ENCODE data around the genes RNF114, SNAI1, PEDS1 and PTPN1.

- PRO-cap, 4 experiments, result peak in 4 of 4 experiments; most common plus-strand start chr20:49395423 (in 1); most common minus-strand start chr20:49395263 (in 3)
- RAMPAGE, long total RNA, 2 experiments, result no peak in any of the 2 experiments
- RRBS, result no CpG with 5 or more reads among the region's 27 CpGs
Observed at GRCh38 chr20:49395094-49395850, 87.2 kb downstream of the KCNB1 start.

DNA sequence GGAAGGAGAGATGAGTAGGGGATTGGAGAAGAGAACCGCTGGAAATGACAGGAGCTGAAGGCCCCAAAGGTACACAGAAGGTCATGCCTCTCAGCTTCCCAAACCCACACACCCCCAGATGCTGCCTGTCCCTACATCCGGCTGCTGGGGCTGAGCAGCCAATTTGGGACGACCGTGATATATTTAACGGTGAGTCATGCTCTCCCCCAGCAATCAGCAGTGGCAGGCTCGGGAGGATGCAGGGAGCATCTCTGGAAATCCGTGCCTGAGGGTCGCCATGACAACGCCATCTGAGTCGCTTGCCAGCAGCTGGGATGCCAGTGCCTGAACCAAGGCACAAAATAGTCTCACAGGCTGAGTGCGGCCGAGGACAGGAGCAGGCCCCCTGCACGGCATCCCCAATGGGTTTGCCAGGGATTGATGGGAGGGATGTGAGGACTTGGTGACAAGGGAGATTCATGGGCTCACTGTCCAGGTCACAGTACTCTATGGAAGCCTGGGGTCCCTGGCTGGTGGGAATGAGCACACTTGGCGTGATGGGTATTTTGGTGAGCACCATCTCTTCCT is 57.9 kb downstream of the KCNB1 start:
- PRO-cap, 4 experiments, result no peak in any of the 4 experiments
- RAMPAGE, long total RNA, 2 experiments, result no peak in any of the 2 experiments
- RRBS, result no CpG with 5 or more reads among the region's 14 CpGs

GRCh38 chr20:49658497-49658890 is 55.2 kb downstream of the B4GALT5 start:
- PRO-cap, 4 experiments, result no peak in any of the 4 experiments
- RAMPAGE, long total RNA, 2 experiments, result no peak in any of the 2 experiments
- RRBS, result no CpG with 5 or more reads among the region's 2 CpGs

DNA sequence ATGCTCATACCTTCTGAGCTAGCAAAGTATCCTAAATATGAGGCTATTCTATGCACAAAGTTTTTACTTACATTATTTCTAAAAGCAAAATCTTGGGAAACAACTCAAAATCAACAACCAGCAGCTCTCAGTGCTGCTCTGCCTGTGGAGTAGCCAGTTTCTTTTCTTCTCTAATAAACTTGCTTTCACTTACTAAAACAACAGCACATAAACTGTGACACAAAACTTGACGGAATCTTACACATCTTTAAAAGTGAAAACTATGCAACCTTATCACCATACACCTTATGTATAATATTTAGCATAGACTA is 43.8 kb downstream of the B4GALT5 start:
- PRO-cap, 4 experiments, result no peak in any of the 4 experiments
- RAMPAGE, long total RNA, 2 experiments, result no peak in any of the 2 experiments
- RRBS, result no CpG with 5 or more reads among the region's 1 CpG

DNA sequence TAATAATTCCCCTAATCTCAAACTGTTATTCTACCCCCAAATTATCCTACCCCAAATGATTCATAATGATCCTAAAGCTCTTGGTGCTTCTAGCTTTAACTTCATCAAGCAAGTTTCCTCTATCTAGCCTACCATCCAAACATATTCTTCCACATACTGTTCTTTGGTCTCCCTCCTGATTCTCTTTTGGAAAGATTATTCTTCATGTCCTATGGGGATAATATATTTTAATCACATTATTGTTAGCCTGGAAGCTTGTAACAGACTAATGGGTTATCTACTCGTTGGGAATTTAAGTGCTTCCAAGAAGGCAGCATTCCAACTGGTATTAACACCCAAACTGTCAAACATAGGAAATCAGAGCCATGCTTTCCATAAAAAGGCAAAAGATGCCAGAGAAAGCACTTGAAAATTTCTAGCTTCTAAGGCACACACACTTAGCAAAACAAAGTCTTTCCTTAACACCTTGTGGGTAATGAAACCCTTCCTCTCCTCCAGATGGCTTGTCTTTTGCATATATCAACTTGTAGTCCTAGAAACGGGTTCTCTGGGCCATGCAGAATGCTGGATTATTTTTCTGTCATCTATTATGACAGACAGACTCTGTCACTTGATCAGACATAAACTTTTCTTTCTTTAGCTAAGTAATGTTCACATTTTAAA is 41.6 kb downstream of the B4GALT5 start:
- PRO-cap, 4 experiments, result no peak in any of the 4 experiments
- RAMPAGE, long total RNA, 2 experiments, result no peak in any of the 2 experiments
- RRBS, result no CpG with 5 or more reads among the region's 2 CpGs

- PRO-cap, 4 experiments, result no peak in any of the 4 experiments
- RAMPAGE, long total RNA, 2 experiments, result no peak in any of the 2 experiments
- RRBS, result no CpG with 5 or more reads among the region's 4 CpGs
Observed at GRCh38 chr20:49704953-49705898, 8.5 kb downstream of the B4GALT5 start.

DNA sequence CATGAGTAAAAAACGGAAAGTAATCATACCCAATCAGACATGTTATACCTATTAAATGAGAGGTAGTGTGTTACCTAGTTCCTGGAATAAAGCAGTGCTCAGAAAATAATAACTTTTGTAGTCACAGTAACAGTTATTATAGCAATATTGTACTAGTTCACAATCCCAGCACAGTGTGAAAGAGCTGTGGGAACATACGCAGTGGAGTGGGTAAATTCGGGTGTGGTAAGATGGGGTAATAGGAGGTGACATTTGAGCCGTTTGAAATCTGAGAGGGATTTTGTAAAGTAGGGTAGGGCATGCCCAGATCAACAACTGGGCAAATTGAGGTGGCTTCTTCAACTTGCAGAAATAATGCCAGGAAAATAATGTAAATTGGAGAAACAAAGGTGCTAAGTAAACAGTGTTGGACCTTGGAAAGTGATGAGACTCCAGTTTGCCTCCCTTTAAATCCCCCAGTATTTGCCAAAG is 1.7 kb downstream of the SLC9A8 start:
- PRO-cap, 4 experiments, result peak in 2 of 4 experiments; most common minus-strand start position 212 of the sequence (in 2)
- RAMPAGE, long total RNA, 2 experiments, result no peak in any of the 2 experiments
- RRBS, result no CpG with 5 or more reads among the region's 4 CpGs

DNA sequence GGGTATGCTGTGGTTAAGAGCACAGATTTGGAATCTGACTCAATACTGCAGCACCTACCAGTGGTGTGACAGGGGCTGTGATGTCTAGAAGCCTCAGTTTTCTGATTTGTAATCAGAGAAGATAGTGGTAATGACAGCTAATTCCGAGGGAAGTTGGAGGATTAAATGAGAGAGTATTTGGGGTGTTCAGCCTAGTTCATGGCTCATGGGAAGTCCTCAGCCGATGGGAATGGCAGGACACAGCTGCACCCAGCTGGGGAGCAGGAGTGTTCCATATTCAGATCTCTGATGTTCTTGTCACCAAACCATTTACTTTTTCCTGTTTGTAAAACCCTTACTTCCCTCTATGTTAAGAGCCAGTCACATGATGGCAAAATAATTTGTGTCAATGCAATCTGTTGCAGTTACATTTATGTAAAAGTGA is 9.3 kb downstream of the SLC9A8 start:
- PRO-cap, 4 experiments, result no peak in any of the 4 experiments
- RAMPAGE, long total RNA, 2 experiments, result no peak in any of the 2 experiments
- RRBS, result no CpG with 5 or more reads among the region's 2 CpGs

DNA sequence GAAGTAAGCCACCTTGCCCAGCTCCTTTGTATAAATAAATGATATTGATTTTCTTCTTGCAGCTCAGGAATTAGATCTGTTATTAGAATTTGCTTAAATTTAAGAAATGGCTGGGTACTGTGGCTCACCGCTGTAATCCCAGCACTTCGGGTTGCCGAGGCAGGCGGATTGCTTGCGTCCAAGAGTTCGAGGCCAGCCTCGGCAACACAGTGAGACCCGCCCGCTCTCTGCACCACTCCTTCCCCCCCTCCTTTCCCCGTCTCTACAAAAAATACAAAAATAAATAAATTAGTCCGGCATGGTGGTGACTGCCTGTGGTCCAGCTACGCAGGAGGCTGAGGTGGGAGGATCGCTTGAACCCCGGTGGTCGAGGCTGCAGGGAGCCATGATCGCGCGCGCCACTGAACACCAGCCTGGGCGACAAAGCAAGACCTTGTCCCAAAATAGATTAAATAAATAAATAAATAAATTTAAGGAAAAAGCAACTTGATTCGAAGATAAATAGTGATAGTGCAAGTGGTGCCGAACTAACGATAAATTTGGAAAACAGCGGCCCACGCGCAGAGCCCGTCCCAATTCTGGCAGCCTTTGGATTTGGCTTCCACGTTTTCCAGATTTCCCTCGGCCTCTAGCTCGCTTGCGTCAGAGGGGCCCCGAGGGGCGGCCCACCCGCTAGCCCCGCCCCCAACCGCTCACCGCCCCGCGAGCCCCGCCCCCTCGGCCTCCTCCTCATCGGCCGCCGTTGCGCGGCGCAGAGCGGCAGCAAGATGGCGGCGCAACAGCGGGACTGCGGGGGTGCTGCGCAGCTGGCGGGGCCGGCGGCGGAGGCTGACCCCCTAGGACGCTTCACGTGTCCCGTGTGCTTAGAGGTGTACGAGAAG is at the start of gene RNF114:
Gene RNF114 (plus strand): TSS at position 752 of the 881 bp plus-strand sequence.
- PRO-cap, 4 experiments, result peak in 4 of 4 experiments; most common plus-strand start position 754 of the sequence (in 4); most common minus-strand start position 630 of the sequence (in 4)
- RAMPAGE, long total RNA, 2 experiments, result start-site peak on the plus strand in 1 of 2 experiments, centred at position 755 of the sequence, 593 reads per replicate
- RRBS, result 2% methylated on average over 9 of the region's 61 CpGs

GRCh38 chr20:49982194-49983370 is at the start of gene SNAI1:
TSS of gene SNAI1 (plus strand) at chr20:49982980.
- PRO-cap, 4 experiments, result peak in 4 of 4 experiments; most common plus-strand start chr20:49982976 (in 2); most common minus-strand start chr20:49982849 (in 3)
- RAMPAGE, long total RNA, 2 experiments, result no peak in any of the 2 experiments
- RRBS, result 3% methylated on average over 41 of the region's 104 CpGs

DNA sequence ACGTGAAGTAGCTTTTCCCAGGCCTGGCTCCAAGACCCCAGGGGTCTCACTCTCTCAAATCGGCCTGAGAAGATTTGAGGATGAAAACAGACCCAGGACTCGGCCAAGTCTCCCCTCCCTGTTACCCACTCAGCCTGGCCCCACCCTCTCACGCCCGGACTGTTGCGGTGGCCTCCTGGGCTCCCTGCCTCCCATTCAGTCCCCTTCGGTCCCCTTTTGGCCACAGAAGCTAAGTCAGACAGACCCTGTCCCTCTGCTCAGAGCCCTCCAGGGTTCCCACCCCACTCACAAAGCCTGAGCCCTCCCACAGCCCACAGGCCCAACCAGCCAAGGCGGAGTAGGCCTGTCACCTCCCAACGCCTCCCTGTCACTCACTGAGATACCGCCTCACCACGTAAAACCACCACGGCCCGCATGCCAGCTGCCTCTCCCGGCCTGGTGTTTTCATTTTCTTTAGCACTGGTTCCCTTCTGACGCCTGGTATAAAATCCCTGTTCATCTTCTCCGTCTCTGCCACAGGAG is 58.3 kb downstream of the SNAI1 start:
- PRO-cap, 4 experiments, result no peak in any of the 4 experiments
- RAMPAGE, long total RNA, 2 experiments, result no peak in any of the 2 experiments
- RRBS, result no CpG with 5 or more reads among the region's 16 CpGs

DNA sequence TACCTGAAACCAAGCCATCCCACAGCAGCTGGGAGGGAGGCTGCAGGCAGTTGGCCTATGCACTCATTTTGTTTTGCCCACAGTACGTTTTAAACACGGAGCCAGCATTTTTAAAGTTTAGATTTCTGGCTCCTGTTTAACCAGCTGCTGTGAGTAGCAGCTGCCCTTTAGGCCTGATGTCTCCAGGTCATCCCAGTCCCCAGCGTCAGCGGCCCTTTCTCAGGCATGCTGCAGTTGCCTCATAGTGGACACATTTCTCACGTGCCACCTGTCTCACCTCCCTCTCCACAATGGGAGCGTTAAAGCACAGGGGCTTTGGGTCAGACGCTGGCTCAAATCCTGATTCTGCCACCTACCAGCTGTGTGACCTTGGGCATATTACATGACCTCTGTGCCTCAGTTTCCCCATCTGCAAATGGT is 8.1 kb upstream of the UBE2V1 start:
- PRO-cap, 4 experiments, result no peak in any of the 4 experiments
- RAMPAGE, long total RNA, 2 experiments, result no peak in any of the 2 experiments
- RRBS, result no CpG with 5 or more reads among the region's 7 CpGs

- PRO-cap, 4 experiments, result peak in 4 of 4 experiments; most common plus-strand start chr20:50153928 (in 4); most common minus-strand start chr20:50153723 (in 4)
- RAMPAGE, long total RNA, 2 experiments, result no peak in any of the 2 experiments
- RRBS, result 2% methylated on average over 66 of the region's 92 CpGs
Observed at GRCh38 chr20:50153500-50154192, at the start of gene PEDS1. TSS of gene PEDS1 (minus strand) at chr20:50153723.

GRCh38 chr20:50221258-50222048 is 30.8 kb downstream of the CEBPB start:
- PRO-cap, 4 experiments, result no peak in any of the 4 experiments
- RAMPAGE, long total RNA, 2 experiments, result no peak in any of the 2 experiments
- RRBS, result no CpG with 5 or more reads among the region's 18 CpGs

- PRO-cap, 4 experiments, result no peak in any of the 4 experiments
- RAMPAGE, long total RNA, 2 experiments, result no peak in any of the 2 experiments
- RRBS, result no CpG with 5 or more reads among the region's 7 CpGs
Observed at GRCh38 chr20:50260477-50261155, 70.0 kb downstream of the CEBPB start.

DNA sequence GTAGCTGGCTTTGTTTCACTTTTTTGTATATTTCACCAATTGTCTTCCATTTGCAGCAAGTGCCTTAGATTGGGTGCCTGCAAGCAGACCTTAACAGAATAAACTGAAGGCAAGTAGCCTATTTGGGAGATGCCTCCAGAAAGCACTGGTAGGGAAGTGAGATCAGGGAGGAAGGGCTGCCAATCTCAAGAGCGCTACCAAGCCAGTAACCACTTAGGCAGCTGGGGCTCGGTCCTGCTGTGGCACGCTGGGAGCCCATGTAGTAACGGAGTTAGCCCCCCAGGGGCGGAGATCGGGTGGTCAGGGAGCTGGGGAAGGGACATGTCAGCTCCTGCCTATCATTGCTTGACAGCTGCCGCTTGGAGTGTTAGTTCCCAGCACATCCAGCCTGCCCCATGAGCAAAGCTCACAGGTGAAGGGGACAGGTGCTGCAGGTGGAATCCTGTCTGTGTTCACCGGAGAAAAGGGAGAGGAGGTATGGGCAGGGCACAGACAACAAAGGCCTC is 127.0 kb downstream of the CEBPB start:
- PRO-cap, 4 experiments, result no peak in any of the 4 experiments
- RAMPAGE, long total RNA, 2 experiments, result no peak in any of the 2 experiments
- RRBS, result no CpG with 5 or more reads among the region's 8 CpGs

DNA sequence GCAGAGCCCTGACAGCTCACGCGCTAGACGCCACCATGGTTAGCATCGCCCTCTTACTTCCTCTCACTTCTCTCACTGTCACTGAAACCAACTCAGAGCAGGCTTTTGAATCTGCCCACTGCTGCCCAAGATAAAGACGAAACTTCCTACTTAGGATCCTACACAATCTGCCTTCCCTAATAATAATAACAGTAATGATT is 117.9 kb upstream of the PTPN1 start:
- PRO-cap, 4 experiments, result no peak in any of the 4 experiments
- RAMPAGE, long total RNA, 2 experiments, result no peak in any of the 2 experiments
- RRBS, result no CpG with 5 or more reads among the region's 5 CpGs

- PRO-cap, 4 experiments, result peak in 4 of 4 experiments; most common plus-strand start chr20:50510361 (in 2); most common minus-strand start chr20:50510891 (in 3)
- RAMPAGE, long total RNA, 2 experiments, result start-site peak on the plus strand in 1 of 2 experiments, at chr20:50510379-50510385 at its widest, 373 reads per replicate
- RRBS, result 1% methylated on average over 18 of the region's 58 CpGs
Observed at GRCh38 chr20:50510319-50511132, at the start of gene PTPN1. TSS of gene PTPN1 (plus strand) at chr20:50510383.

DNA sequence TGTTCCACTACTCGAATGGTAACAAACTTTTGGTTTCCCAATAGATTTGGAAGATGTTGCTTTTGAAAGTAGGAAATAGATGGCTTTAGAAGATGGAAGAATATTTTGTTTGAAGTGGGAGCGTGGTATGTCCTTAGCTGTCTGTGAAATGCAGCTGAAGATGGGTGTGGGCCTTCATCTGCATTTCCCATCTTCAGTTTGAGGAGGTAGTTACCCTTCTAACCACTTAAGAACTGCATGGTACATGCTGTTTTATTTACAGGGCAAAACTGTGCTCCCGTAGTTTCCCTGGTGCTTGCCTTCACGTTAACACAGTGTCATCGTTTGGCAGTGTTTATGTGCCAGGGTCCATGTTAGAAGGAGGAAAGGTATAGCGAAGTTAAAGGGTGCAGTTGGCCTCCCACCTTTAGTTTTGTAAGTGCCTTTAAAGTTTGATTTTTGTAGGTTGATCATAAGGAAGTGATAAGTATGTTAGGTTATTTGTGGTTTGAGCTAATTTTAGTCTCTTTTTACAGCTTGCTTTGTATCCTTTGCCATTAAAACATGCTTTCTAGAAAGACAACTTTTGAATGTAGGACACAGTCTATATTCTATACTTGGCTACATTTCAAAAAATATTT is 9.3 kb downstream of the PTPN1 start:
- PRO-cap, 4 experiments, result no peak in any of the 4 experiments
- RAMPAGE, long total RNA, 2 experiments, result no peak in any of the 2 experiments
- RRBS, result no CpG with 5 or more reads among the region's 6 CpGs

DNA sequence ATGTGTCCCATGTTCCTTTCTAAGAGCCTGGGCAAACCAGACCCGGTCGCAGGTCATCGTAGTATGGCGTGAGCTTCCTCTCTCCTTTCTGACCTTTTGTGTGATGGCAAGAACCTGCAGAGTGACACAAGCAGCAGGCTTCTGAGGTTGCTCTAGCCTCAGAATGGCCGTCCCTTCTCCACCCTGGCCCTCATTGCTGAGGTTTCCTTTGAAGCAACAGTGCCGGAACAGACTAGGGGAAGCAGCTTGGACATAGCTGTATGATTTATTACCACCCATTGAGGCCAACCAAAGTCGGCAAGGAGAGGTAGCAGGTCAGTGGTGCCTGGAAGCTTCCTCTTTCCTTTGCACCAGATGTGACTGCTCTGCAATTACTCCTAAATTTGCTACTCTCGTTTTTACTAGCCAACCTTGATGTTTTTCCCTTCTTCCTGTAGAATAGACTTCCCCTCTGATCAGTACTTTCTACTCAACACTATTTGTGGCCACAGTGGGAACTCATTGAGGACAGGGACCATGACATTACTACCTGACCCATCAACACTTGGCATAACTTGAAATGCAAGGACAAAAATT is 31.4 kb downstream of the PTPN1 start:
- PRO-cap, 4 experiments, result no peak in any of the 4 experiments
- RAMPAGE, long total RNA, 2 experiments, result no peak in any of the 2 experiments
- RRBS, result no CpG with 5 or more reads among the region's 8 CpGs

Measured in uterus (tissue), 7 donors.